ENCODE measurements around the genes ACOD1 and POU4F1.

- PRO-cap, result no peak
Measured at GRCh38 chr13:75837906-75838264, 201.8 kb downstream of the LMO7 start.

DNA sequence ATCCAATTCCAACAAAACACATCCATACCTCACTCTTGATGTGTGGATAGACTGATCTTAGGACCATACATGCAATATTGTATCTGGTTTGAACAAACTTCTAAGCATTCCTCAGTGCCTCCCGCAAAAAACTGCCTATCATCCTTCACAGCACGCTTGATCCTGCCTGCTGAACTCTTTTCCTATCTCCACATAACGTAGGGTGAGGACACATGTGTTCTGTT lies 415.2 kb downstream of the KCTD12 start:
- PRO-cap, result unidirectional peak, minus-strand start at position 147 of the sequence

DNA sequence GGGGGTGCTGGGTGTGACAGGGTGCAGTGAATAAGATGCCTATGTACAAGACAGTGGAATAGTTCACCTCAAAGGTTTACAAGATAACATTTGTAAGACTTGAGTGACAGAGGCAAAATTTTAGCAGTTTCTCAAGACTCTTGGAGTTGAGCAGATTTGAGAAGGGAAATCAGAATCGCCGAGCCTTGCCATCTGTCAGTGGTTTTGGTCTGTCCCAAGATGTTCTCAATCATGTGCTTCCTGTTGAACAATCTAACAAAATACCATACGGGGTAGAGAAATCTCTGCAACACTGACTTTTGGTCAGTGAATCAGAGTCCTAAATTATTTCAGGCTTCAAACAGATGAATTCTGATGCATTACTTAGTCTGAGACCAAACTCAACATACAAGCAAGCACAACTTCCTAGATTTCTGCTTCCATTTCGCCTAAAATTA lies 3.8 kb downstream of the KCTD12 start:
- PRO-cap, result no peak

DNA sequence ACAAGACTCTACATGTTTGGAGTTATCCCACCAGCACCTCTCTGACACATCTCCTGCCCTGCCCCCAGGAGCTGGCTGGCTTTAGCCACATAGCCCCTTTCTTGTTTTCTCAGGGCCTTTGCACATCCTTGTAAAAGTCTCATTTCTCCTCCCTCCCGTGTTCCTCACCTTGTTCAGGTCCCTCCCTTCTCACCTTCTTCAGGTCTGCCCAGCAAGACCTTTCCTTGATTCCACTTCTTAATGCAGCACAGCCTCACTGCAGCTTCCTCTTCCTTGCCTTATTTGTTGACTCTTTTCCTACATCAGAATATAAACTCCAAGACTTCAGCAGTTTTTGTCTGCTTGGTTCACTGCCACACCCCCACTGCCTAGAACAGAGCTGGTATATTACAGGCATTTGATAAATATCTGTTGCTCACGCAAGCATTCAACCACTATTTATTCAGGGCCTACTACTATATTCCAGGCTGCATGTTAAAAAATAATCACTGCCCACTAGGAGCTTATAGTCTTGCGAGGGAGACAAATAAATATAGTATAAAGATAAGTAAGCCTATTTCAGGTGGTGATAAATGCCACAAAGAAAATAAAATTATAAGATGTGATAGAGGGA lies 2.5 kb upstream of the KCTD12 start:
- PRO-cap, result no peak

DNA sequence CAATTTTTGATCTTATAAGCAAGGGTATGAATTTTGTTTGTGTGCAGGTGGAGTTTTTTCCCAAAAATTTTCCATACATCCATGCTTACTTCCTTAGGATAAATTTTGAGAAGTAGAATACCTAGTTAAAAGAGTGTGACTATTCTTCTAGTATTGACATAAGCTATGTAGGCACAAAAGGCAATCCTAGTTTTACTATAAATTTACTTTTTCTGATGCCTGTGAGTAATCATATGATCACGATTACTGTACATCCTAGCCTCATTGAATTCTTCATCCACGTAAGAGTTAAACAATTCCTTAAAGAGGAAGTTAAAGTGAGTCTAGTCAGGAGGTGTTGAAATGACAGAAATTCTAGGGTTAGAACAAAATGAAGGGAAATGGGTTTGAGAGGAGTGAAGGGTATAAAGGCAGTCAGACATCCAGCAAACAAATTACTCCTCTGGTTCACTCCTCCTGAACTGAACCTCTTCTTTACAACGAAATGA lies at the start of gene ACOD1:
Gene ACOD1, plus strand, starts transcription at position 437 of the 488 bp plus-strand sequence.
- PRO-cap, result no peak

DNA sequence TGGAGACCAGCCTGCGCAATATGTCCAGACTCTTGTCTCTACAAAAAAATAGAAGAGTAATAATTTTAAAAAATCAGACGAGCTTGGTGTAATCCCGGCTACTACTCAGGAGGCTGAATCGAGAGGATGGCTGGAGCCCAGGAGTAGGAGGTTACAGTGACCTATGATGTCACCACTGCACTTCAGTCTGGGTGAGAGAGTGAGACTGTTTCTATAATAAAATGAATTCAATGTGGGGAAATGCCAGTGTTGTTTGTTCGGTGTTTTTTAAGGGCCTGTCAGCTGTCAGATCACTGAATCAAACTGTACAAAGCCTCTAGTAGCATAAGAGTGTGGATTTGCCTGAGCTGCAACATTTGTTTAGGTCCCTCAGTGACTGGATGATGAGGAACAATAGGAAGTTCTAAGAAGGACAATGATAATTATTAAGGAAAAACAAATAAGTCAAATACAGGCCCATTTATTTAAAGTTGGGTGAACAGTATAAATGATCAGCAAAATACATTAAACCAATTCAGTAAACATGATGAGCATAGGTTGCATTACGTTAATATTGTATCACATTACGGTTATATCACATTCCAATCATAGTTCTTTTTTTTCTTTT lies 1.4 kb upstream of the FBXL3 start:
- PRO-cap, result no peak

- PRO-cap, result no peak
Measured at GRCh38 chr13:77163960-77164478, 137.1 kb upstream of the FBXL3 start.

DNA sequence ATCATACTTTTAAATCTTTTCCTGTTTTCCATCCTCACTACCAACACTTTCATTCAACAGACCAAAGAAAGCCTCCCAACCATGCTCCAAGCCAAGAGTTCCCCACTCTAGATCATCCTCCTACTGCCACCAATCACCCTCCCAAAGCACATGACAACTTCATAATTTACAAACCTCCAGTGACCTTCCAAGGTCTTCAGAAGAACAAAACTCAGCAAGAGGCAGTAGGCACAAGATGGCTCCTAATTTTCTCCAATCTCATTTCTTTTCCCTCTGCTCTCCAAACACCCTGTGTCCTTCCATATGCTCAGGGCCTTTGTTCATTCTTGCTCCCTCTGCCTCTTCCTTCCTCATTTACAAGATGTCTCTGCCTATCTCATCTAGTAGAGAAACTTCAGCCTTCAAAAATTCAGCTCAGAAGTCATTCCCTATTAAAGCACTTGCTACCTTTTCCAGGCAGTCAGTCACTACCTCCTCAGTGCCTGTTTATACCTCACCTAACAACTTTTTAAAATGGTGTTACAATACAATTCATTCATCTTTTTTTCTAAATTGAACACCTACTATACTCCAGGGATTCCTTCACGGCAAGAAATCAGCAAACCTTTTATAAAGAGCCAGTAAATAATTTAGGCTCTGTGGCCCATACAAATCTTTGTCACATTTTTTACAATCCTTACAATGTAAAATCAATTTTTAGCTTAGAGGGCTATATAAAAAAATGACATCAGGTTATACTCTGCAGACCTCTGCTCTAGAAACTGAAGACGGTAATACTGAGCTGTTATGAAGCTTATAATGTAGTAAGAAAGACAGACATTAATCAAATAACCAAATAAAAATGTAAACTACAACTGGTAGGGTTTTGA lies 75.1 kb downstream of the MYCBP2 start:
- PRO-cap, result no peak

DNA sequence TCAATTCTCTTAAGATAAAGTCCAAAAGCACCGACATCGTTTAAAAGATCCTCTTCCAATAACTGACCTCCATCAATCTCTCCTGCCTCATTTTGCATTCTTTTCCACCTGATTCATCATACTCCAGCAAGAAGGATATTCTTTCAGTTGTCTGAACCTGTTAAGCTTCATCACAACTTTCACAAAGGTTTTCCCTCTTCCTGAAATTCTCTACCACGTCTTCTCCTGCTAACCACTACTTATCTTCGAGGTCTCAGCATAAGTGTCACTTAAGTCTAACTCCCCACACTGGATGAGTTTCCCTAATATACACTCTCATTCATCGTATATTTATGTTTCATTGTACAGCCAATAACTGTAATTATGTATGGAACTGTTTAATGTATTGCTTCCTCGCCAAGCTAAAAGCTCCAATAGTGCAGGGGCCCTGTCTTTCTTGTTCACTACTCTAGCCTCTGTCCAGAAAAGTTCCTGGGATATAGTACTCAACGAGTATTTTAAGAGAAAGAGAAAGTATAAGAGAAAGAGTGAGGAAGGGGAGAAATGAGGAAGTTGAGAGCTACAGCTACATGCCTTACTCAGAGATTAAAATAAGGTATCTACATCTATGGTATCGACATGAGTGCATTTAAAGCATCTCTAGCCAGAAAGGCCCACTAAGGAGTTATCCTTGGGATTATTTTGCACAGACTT lies 28.7 kb downstream of the MYCBP2 start:
- PRO-cap, result no peak

- PRO-cap, result bidirectional peak, plus-strand start at chr13:77329323, minus-strand start at chr13:77329161; bidirectional peak, plus-strand start at chr13:77329926, minus-strand start at chr13:77329876
Measured at GRCh38 chr13:77328953-77330213, 2.5 kb upstream of the MYCBP2 start.

GRCh38 chr13:77897893-77898761 lies 20.5 kb downstream of the EDNRB start:
- PRO-cap, result no peak

- PRO-cap, result unidirectional peak, minus-strand start at chr13:77920137
Measured at GRCh38 chr13:77919958-77920370, 1.3 kb upstream of the EDNRB start.

- PRO-cap, result unidirectional peak, plus-strand start at chr13:78597323
Measured at GRCh38 chr13:78596741-78597376, 6.5 kb downstream of the POU4F1 start.

DNA sequence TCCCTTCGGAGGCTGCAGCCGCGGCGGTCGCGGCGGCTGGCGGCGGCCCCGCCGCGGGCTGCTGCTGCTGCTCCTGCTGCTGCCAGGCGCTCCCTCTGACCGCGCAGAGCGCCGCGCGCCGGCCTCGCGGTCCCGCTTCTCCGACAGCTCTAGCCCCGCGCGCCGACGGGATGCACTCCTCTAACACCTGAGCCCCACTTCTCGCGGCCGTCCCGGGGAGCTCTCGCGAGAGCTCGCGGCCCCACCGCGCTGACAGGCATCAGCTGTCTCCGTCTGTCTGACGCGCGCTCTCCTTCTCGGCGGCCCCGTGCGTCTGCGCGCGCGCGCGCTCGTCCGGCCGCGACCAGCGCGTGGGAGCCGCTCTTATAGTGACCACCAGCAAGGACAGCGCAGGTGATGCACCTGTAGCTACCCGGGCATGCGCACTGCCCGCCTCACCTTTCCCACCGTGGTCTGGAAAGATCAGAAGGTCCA lies at the start of gene POU4F1:
Gene POU4F1, minus strand, starts transcription at position 151 of the 474 bp plus-strand sequence.
- PRO-cap, result no peak

DNA sequence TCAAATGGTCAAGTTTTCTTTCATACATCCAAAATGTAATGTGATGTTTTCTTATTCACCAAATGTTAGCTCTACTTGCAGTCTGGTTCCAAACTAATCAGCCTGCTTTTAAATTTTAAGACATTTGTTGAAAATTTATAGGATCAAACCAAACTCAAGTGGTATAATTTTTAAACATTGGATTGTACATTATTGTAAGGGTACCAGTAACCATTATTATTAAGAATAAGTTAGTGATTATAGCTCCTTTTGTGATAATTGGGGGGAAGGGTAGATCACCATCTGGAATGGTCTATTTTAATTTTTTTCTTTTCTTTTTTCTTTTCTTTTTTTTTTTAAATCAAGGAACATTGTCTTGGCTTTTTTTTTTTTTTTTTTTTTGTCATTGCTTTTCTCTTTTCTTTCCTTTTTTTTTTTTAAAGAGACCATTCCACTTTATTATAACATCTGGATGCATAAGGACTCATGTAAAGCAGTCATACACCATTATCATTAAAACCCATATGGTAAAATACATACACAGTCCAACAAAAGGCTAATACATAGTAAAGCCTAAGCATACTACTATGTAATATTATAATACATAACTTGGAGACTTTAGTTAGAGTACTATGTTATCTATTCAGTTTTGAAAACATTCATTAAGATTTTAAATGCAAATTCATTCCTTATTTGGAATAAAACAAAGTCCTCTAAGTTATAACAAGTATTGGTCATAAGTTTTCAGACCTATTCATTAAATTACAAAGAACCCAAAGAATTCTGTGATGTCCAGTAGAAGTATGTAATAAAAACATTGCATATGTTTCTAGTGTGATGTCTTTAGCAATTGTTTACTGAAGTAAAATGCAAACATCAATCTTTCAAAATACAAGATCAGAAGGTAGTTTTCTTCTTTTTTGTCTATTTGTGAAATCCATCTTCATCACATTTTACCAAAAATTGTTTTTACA lies 86.2 kb downstream of the RBM26 start:
- PRO-cap, result no peak

GRCh38 chr13:79334311-79335177 lies 71.5 kb downstream of the RBM26 start:
- PRO-cap, result no peak

DNA sequence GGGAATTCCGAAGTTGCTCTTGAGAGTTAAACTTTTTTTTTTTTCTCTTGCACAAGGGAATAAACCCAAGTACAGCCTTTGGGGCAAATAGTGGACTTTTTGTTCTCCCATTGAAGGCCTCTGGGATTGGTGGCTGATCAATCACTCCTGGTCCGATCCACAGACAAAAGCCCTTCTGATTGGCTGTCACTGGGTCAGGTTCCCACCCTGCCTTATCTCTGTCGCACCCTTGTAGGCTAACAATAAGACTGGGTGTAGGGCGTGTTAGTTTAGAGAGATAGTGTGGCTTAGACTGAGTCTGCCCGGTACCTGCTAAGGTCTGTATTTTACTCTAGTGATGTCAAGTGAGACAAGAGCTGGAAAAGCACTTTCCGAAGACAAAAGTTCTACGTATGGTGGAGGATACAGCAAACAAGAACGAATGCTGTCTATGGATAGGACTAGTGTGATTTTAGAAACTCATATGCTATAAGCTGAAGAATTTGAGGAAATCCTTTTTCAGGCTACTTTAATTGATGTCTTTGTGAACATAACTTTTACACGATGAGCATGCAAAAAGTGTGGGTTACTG lies 380.9 kb downstream of the NDFIP2 start:
- PRO-cap, result no peak

GRCh38 chr13:79998459-79998820 lies 342.5 kb downstream of the SPRY2 start:
- PRO-cap, result unidirectional peak, plus-strand start at chr13:79998624

DNA sequence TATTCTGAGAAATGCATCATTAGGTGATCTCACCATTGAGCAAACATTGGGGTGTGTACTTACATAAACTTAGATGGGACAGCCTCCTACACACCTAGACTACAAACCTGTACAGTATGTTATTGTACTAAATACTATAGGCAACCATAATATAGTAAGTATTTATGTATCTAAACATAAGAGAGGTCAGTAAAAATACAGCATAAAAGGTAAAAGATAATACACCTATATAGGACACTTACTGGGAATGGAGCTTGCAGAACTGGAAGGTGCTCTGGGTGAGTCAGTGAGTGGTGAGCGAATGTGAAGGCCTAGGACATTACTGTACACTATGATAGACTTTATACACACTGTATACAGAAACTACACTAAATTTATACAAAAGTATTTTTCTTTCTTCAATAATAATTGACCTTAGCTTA lies 254.5 kb downstream of the SPRY2 start:
- PRO-cap, result no peak

- PRO-cap, result no peak
Measured at GRCh38 chr13:80156575-80157052, 184.3 kb downstream of the SPRY2 start.